ENCODE results near the gene GALNT17.

GRCh38 chr7:66427785-66428556, 200.7 kb upstream of the KCTD7 start:
- RRBS = no CpG with 5 or more reads among the region's 9 CpGs

GRCh38 chr7:66556981-66557706, 71.5 kb upstream of the KCTD7 start:
- RRBS = no CpG with 5 or more reads among the region's 37 CpGs

DNA sequence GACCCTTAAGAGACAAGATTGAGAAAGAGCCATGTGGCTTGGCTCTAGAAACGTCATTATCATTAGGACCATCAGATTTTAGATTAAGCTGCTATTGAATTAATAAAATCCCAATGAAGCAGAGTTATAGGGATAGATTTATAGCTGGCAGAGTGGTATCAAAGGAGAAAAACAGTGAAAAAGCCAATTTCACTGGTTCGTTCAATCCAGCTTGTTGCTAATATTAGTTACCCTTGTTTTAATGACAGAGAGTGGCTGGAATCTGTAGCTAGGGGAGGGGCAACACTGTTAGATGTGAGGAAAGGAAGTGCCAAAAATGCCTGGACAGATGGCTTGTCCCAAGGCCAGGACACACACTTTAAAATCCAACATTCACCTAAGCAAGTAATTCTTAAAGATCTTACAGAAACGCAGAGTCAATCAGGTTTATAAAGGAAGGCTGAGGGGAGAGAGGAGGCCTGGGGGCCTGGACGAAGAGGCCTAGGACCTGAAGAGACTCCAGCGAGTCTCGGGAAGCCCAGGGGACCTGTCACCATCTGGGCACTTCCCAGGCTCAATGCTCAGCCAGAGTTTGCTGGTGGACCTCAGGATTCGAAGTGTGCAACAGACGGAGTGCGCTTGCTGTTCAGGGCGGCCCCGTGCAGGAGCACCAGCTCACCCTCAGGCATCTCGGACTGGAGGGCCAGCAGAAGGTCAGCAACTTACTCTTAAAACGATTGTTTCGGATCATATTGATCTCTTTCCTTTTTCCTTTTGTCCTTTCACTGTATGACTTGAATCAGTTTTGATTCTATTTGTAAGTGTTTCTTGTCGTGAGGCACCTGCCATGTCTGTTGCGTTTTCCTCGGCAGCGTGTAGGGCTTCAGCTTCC, 36.7 kb downstream of the TMEM248 start:
- RRBS = no CpG with 5 or more reads among the region's 18 CpGs

- RRBS = no CpG with 5 or more reads among the region's 2 CpGs
Measured at GRCh38 chr7:66987770-66988247, 7.6 kb downstream of the SBDS start.

DNA sequence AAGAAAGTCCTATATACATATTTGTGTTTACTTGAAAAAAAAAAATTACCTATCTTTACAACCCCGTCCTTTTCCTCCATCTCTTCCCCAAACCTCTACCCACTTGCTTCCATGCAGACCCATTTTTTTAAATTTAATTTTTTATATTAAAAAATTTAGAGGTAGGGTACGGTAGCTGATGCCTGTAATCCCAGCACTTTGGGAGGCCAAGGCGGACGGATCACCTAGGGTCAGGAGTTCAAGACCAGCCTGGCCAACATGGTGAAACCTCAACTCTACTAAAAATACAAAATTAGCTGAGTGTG, 2.9 kb downstream of the SBDS start:
- RRBS = no CpG with 5 or more reads among the region's 4 CpGs

DNA sequence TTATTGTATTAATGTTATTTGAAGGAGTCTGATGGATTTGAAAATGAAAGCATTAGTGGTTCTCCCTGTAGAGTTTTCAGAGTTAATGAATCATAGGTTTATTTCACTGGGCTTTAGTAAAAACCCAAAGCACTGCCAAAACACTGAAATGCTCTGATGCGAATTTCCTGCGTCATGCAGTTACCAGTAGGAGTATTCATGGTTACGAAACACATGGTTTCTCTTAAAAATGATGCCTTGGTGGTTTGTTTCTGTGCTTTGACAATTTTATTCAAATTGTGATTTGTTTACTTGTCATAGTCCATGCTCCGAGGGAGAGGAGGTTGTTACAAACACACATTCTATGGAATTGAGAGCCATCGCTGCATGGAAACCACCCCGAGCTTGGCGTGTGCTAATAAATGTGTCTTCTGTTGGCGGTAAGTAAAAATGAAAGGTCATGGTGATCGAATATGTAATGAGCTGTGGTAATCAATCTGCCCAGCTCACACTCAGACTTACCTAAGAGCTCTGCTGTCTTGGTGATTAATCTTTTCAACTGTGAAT, 70.4 kb downstream of the TYW1 start:
- RRBS = no CpG with 5 or more reads among the region's 9 CpGs

DNA sequence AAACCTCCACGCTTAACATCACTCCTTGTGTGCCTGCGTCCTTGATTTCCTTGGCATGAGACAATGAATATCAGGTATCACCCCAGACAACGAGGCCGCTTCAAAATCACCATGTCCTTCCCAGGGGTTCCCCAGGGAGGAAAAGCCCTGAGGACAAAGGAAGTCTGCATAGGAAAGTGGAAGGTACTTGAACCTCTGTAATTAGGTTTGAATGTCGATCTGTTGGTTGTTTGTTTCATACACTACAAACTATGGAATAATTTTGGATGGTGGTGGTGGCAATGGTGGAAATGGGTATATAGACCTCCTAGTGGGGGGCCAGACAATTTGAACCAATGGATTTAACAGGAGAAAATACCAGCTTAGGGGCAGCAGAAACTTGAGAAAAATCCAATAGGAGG, 116.2 kb downstream of the SPDYE21 start:
- RRBS = no CpG with 5 or more reads among the region's 5 CpGs

DNA sequence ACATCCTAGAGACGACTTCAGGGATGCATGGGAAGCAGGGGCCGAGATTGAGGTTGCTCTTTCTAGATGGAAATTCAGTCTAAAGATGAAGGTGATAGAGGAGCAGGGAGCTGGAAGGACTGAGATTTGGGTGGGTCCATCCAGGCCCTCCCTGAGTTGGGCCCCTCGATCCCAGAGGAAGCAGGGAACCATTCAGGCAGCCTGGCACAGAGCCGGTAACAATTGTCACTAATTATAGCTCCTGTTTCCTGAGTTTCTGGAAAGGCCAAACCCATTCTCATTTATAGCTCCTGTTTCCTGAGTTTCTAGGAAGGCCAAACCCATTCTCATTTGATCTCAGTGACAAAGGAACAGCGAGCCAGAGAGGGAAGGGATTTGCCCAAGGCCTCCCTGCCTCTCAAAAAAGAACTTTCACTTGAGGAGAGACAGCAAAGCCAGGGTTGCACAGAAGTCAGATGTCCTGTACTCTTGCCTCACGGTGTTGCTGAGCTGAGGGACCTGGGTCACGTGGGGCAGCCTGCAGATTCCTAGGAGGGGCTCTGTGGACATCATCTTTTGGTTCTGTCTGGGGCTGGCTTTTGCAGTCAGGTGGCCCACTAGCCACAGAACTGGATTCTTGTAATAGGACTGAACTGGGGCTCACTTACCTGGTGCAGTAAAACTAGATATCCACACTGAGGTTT, 241.9 kb downstream of the SPDYE21 start:
- RRBS = no CpG with 5 or more reads among the region's 7 CpGs

DNA sequence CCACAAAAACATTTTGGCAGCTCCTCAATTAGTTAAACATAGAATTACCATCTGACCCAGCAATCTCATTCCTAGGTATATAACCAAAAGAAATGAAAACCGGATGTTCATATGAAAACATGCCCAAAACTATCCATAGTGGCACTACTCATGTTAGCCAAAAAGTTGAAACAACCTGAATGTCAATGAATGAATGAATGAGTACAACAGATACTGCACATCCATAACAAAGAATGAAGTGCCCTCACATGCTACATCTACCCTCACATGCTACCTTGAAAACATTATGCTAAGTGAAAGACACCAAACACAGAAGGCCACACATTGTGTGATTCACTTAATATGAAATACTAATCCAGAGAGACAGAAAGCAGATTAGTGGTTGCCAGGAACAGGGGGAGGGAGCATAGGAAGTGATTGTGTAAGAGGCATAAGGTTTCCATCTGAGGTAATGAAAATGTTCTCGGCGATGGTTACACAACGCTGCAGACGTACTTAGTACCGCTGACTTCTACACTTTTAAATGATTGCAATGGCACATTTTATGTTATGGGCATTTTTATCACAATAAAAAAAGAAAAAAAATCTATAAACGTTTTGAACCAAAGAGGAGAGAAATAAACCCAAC, 462.1 kb downstream of the SPDYE21 start:
- RRBS = no CpG with 5 or more reads among the region's 7 CpGs

- RRBS = no CpG with 5 or more reads among the region's 17 CpGs
Measured at GRCh38 chr7:69429904-69430428, 168.3 kb upstream of the AUTS2 start.

- RRBS = no CpG with 5 or more reads among the region's 12 CpGs
Measured at GRCh38 chr7:69597626-69597811, 756 bp upstream of the AUTS2 start.

DNA sequence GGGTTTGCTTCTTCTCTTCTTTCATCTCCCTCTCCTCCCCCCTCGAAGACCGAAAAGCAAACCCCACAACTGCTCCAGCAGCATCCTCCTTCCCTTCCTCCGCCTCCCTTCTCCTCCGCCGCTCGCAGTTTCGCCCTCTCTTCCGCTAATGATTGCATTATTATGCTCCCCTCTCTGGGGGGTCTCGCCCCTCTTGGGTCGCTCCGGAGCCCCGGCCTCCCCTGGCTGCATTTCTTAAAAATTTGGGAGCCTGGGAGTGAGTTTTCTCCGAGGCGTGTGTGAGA, 467 bp downstream of the AUTS2 start:
- RRBS = no CpG with 5 or more reads among the region's 14 CpGs

GRCh38 chr7:69645772-69646139, 47.5 kb downstream of the AUTS2 start:
- RRBS = no CpG with 5 or more reads among the region's 3 CpGs

DNA sequence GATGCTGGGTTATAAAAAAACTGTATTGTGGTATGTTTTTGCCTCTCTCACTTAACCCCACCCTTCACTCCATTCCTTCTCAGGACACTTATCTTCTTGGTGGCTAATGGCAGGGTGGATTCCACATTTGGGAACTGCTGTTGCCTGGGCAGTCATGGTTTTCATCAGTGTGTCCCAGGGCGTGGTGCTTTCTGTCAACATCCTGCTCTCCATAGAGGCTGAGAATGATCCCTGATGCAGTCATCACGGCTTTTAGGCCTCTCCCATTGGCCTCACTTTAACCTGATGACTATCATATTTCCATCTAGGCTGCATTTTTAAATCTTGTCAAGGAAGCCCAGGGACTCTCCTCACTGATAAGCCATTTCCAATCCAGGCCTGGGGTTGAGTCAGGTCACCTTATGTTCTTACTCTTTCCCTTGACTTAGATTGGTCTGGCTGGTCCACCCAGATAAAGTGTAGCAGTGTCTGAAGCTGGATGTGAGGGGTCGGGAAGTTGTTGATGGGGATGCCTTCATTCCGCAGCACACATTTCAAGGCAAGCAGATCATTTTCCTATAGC, 176.9 kb downstream of the AUTS2 start:
- RRBS = no CpG with 5 or more reads among the region's 4 CpGs

DNA sequence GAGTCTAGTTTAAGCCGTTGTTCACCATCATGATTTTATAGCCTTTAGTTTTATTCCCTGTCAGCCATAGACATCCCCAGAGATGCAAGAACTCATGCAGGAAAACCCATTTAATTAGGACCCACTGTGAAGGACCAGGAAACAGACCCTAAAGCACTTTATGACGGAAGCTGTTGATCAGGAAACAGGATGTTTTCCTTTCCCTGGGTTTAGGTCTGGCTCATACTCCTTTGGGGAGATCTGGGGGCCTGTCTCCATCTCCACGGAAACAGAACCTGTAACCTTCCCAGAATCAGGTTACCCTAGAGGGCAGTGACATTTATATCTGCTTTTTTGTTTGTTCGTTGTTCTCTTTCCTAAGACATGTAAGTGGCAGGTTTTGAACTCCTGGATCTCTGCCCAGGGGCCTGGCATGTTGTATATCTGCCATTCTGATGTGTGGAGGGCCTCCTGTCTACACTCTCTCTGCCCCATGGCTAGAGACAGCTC, 657.2 kb upstream of the GALNT17 start:
- RRBS = no CpG with 5 or more reads among the region's 4 CpGs

- RRBS = no CpG with 5 or more reads among the region's 8 CpGs
Measured at GRCh38 chr7:70660383-70660859, 471.5 kb upstream of the GALNT17 start.

DNA sequence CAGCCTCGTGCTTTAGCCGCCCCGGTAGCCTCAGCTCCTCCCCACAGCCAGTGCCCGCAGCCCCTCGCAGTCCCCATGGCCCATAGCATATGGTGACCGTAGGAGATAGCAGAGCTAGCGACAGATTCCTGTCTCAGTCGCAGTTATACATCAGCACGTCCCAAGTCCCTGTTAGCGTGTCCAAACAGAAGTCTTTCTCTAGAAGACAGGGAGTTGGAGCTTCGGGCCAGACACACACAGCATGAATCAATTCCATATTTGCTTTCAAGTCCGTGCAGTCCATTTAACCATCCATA, 344.5 kb upstream of the GALNT17 start:
- RRBS = no CpG with 5 or more reads among the region's 12 CpGs

DNA sequence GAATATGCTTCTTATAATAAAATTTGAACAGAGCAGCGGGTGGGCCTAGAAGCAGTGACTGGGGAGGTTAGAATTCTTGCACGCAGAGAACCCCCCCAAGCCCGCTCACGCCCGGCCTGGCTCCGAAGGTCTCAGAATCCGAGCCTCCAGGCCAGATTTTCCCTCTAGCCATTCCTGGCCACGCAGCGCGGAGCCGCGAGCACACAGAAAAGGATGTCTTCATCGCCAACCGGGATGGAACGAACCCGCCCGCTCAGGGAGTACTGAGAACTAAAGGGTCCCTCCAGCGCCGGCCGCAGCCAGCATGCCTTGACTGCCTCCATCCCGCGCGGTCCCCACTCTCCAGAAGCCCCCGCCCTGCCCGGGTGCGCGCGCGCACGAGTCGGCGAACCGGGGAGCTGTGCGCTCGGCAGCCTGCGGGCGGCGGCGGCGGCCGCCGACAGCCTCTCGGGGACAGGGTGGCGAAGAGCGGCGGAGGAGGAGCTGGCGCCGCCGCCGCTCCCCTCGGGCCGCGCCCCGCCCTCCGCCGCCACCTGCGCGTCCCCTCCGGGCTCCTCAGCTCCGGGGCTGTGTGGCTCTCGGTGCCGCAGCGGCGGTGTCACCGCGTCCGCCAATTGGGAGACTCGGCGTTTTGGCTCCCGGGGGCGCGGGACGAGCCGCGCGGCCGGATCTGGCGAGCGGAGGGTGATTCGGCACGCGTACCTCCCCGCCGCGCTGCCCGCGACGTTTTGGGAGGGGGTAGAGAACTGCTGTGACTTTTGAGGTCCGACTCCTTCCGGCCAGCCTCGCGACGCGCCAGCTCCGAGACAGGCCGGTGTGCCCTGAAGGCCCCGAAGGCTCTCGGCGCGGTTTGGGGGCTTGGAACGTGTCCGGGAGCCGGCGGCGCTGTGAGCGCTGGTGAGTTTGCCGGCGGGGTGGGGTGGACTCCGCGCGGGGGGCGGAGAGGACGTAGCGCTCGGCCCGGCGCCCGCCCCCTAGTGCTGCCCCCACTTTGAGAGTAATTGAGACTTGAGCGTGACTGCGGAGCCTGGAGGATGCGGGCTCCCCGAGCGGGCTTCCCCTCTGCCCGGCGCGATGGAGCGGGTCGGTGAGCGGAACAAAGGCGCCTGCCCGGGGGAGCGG, at the start of gene GALNT17:
GALNT17 (plus strand) TSS at position 1,004 of the 1,122 bp plus-strand sequence.
- RRBS = 1% methylated on average over 62 of the region's 132 CpGs

DNA sequence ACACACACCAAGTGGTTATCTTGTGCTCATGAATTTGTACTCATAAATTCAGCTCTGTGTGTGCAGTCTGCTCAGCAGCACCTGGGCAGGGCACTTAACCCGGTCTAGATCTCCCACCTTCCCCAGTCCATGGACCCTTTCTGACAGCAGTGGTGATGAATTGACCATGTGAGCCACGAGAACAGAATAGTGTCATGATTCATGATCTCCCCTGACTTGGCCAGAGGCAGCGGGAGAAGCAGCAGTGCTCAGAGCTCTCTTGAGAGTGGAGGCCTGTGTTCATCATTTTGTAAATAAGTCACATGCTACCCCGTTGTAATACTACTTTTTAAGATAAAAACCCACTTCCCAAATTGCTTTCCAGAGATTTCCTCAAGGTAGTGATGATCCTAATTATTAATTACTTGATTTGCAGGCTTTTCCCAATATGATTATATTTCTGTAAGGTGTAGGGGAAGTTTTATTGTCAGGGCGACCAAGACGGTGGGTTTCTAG, 74.3 kb downstream of the GALNT17 start:
- RRBS = no CpG with 5 or more reads among the region's 6 CpGs

- RRBS = no CpG with 5 or more reads among the region's 19 CpGs
Measured at GRCh38 chr7:71236568-71237420, 104.8 kb downstream of the GALNT17 start.

Measured in epithelial cell of prostate (primary cell).